ENCODE measurements around the genes PPP1R14B, CATSPERZ, GPHA2, SNX15 and SAC3D1.

- PRO-cap = unidirectional peak, minus-strand start at chr11:63986756
- CAGE, long polyA plus RNA = no peak
Measured at GRCh38 chr11:63986619-63987463, 603 bp downstream of the OTUB1 start.

DNA sequence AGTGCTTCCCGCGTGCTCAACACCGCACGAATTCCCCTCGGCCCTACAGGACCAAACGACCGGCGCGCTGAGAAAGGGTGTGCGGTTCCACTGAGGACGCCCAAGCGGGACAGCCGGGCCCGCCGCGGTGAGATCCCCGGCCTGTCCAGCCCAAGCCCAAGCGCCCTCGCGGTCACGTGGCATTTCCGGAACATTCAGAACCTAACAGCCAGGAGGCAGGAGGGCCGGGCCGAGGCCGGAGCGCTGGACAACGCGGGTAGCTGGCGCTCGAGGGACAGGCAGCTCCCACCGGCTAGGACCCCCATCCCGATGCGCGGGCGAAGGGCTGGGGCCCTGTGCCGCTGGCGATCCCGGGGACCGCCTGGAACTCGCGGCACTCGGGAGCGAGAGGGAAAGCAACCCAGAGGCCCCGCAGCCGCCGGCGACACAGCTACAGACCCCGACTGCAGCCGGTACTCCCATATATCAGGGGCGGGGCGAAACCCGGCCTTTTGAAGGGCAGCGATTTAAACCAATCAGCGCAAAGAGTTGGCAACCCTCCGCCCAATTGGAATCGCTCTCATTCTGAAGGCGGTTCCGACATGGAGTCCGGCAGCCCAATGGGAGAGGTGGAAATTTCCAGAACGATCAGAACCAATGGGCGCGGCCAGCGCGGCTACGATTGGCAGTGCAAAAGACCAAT is 586 bp upstream of the STIP1 start:
- PRO-cap = unidirectional peak, minus-strand start at position 428 of the sequence
- CAGE, long polyA plus RNA = no peak

DNA sequence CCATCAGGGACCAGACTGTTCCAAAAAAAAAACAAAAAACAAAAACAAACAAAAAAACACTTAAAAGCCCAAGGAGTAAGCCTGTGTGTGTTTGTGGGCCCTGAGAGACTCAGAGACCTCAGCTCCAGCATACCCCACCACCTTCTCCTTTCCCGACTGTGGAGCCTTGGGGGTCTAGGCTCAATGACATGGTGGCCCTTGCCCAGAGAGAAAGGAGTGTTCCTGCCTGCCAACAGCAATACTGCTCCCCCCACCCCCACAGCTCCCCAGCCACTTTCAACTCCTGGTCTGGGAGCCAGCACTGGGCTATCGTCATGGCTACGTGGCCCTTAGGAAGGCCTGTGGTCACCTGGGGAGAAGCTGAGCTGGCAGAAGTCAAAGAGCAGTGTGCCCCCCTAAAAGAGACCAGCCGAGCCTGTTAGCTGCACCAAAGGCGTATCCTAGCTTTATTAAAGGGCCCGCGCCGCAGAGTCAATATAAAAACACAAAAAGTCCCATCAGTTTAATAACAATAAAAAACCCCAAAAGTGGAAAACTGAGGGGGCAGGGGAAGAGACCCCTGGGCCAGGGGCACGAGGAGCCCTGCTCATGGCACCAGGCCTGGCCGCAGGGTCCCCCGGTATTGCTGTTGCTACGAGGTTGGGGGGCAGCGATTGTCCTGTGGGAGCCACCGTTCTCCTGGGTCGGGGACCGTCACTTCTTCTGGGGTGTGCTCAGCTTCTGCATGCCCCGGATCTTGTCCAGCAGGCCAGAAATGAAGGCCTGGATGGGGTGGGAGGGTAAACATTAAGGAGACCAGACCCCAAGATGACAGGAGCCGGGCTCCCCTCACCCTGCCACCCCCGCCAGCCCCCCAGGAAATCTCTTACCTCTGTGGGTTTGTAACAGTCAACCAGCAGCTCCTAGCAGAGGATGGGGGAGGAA is 2.4 kb downstream of the PPP1R14B start:
- PRO-cap = no peak
- CAGE, long polyA plus RNA = no peak

DNA sequence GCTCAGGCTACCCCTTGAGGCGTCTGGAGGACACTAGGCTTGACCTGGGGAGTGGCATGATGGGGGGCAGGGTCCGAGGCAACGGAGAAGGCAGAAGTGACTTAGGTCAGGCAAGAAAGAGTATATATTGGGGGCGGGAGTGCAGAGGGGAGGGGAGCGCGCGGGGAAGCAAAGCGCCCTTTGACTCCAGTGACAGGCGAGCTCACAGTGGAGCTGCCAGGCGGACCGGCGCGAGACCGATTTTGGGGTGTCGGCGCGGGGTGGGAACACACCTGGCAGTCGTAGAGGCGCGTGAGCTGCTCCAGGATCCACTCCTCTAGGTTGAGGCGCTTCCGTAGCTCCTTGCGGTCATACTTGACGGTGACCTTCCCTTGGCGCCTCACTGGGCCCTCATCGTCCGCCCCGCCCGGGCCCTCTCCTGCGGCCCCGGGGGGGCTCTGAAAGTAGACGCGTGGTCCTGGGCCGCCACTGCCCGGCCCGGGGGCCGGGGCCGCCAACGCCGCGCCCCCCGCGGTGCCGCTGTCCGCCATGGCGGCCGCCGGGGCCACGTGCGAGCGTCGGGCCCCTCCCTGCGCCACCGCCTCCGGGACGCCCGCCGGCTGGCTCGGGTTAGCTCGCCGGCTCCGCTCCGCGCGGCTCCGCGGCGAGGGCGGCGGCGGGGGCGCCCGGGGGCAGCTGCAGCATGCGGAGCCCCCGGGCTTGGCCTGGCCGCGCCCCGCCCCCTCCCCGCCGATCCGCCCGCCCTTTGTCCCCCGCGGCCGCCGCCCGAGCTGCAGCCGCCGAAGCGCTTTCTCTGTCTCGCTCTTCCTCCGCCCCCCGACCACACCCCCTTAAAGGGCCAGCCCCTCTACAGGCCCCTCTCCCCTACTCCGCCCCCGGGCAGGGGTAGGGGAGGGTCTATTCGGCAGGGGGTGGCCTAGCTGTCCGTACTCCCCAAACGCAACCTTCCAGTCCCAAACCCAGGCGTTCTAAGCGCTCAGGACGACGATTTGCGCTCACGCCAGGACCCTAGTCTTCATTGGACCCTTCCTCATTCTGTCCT is at the start of gene PPP1R14B:
Gene PPP1R14B, minus strand, starts transcription at position 800 of the 1,042 bp plus-strand sequence.
- PRO-cap = bidirectional peak, plus-strand start at position 207 of the sequence, minus-strand start at position 98 of the sequence; unidirectional peak, plus-strand start at position 207 of the sequence; unidirectional peak, minus-strand start at position 736 of the sequence; unidirectional peak, minus-strand start at position 772 of the sequence
- CAGE, long polyA plus RNA = no peak

DNA sequence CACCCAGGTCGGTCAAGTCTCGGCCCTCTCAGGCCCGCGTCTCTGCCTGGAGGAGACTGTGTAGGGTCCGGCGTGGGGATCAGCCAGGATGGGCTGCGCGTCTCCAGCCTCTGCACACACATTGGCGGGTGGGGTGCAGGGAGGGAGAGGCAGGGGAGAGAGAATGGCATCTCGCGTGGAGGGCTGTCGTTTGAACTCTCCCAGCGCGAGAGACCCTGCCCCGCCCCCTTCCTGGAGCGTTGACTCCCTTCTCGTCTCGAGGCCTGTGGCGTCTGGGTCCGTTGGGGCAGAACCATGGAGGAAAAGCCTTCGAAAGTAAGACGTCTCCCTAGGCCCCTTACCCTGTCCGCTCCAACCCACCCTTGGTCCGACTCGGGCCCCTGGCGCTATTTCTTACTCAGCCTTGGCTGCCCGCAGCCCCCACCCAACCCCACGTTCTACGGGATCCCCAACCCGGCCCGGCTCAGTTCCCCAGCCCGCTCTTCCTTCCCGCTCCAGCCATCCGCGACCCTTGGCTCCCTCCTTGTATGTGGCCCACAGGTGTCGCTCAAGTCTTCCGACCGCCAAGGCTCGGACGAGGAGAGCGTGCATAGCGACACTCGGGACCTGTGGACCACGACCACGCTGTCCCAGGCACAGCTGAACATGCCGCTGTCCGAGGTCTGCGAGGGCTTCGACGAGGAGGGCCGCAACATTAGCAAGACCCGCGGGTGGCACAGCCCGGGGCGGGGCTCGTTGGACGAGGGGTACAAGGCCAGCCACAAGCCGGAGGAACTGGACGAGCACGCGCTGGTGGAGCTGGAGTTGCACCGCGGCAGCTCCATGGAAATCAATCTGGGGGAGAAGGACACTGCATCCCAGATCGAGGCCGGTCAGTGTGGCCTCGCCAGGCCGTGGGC is at the start of gene CATSPERZ:
Gene CATSPERZ, plus strand, starts transcription at position 242 of the 899 bp plus-strand sequence.
- PRO-cap = no peak
- CAGE, long polyA plus RNA = no peak

- PRO-cap = no peak
- CAGE, long polyA plus RNA = no peak
Measured at GRCh38 chr11:64609148-64609819, 18.3 kb downstream of the SLC22A12 start.

DNA sequence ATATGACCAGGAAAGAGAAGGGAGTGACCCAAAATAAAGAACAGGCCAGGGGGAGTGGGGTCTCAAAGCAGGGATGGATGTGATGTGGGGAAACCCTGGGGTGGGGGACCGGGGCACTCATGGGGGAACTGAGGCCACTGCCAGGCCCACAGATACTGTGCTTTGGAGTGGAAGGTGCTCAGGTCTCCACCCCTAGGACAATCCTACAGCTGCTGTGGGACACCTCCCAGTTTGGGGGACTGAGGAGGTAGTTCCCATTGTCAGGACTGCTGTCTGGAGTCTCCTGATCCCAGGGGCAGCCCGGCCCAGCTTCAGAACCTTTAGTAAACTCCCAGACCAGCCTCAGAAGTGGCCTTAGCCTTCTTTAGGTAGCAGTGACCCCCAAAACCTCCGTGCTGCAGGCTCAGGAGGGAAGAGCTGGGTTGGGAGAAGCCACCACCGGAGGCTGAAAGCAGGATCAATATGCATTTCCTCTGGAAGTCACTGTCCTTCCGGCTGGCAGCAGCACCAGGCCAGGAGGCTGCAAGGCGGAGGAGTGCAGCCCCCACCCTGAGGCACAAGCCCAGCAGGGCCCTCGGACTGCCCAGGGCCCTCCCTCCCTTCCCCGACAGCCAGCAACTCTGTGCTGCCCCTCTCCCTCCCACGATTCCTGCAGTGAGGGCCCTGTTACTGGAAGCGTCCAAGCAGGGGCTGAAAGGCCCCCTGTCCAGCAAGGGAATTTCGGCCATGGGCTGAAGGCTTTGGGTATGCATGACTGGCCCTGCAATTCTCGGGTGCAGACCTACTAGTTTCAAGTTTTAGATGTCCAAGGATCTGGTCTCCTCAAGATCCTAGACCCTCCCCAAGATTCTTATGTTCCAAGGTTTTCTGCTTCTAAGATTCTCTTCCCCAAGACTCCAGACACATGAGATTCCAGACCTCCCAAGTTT is 3.2 kb upstream of the NRXN2 start:
- PRO-cap = no peak
- CAGE, long polyA plus RNA = no peak

DNA sequence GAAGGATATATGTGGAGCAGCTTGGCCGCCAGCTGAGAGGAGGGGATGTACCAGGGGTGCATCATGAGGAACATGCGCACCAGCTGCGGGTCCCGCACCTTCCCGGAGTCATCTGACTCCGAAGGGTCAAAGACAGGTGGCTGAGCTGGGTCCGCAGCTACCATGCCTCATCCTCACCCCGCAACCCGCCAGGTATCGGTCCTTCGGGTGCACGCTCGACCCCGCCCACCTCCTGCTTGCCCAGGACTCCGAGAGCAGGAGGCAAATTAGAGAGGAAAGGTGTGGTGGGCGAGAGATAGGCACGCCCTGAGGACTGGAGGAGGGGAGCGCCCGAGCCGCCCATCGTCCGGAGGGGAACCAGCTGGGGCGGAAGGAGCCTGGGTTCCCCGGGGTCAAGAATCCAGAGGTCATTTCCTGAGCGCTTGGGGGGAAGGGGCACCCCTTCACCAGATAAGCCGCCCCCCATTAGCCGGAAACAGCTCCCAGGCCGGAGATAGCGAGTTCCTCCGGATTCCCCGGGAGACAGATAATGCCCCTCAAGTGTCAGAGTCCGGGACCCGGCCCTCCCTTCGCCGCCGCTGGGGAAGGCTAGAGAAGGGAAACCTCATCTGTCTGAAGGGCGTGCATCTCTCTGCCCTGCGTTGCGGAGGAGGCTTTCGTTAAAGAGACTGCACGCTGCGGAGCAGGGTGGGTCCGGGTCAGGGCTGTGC is 1.8 kb downstream of the RASGRP2 start:
- PRO-cap = no peak
- CAGE, long polyA plus RNA = no peak

DNA sequence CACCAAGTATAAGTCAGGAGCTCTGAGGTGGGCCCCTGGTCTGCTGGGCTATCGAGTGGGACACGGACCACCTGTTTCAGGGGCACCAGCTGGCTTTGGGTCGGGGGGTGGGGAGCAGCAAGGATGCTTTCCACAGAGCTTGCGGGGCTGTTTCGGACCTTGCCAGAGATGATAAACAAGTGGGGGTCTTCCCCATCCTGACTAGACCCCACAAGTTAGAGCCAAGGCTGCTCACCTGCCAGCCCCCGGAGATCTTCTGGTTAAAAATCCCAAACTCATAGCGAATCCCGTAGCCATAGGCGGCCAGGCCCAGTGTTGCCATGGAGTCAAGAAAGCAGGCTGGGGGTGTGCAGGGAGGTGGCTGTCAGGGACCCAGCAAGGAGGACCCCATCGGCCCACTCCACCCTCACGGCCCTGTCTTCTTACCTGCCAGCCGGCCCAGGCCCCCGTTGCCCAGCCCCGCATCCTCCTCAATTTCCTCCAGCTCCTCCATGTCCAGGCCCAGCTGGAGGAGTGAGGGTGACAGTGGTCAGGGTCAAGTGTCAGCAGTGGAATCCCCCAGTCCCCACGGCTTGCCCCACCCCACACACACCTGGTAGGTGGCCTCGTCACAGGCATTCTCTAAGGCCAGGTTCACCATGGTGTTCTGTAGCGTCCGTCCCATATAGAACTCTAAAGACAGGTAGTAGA is 1.6 kb downstream of the PYGM start:
- PRO-cap = no peak
- CAGE, long polyA plus RNA = no peak

GRCh38 chr11:64773954-64774336 is 4.4 kb downstream of the SF1 start:
- PRO-cap = no peak
- CAGE, long polyA plus RNA = no peak

- PRO-cap = no peak
- CAGE, long polyA plus RNA = no peak
Measured at GRCh38 chr11:64801501-64802202, 1.4 kb downstream of the MAP4K2 start.

GRCh38 chr11:64852539-64853473 is 8.4 kb upstream of the CDC42BPG start:
- PRO-cap = bidirectional peak, plus-strand start at chr11:64853301, minus-strand start at chr11:64853209
- CAGE, long polyA plus RNA = no peak

DNA sequence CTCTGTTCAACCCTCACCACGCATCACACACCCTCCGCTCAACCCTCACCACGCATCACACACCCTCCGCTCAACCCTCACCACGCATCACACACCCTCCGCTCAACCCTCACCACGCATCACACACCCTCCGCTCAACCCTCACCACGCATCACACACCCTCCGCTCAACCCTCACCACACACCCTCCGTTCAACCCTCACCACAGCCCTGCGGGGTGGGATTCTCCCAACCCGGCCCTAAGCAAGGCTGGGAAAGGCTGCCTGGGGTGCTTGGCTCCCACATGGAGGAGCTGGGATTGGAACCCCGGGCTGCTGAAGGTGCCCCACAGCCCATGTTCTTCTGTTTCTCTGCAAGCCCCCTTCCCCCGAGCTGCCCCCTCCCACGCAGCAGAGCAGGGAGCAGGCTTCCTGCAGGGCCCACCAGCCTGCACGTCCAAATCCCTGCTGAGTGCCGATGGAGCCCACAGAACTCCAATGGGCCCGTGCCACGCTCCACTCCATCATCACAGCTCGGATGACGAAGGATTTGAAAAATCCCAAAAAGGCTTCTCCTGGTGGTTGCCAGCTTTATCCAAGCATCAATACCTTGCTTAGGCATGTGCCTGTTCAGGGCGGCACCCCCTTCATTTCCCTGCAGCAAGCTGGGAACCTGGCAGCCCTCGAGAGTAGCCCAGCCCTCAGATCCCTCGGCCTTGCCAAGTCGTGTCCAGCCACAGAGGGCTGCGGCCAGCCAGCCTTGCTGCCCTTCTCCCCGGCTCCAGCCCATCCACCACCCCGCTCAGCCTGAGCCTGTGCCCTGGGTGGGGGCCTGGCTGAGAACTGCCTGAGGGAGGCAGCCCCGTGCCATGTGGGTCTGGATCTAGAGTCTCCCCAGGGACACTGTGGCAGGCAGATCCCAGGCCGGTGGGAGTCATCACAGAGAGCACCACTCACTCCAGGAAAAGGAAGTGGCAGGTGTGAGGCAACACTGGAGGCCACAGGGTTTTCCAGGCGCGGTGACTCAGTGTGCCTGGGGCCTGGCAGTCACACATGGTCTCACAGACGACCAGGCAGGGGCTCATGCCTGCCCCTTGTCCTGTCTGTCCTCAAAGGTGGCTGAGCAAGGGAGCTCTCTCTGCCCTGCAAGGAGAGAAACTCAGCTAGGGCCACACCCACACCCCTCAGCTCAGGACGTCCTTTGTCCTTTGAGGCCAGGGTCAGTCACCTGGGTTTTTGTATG is 11.8 kb upstream of the CDC42BPG start:
- PRO-cap = no peak
- CAGE, long polyA plus RNA = no peak

- PRO-cap = no peak
- CAGE, long polyA plus RNA = no peak
Measured at GRCh38 chr11:64899913-64900669, 16.9 kb downstream of the ATG2A start.

GRCh38 chr11:64910898-64911457 is 6.0 kb downstream of the ATG2A start:
- PRO-cap = no peak
- CAGE, long polyA plus RNA = no peak

GRCh38 chr11:64920200-64920533 is 3.2 kb upstream of the ATG2A start:
- PRO-cap = no peak
- CAGE, long polyA plus RNA = no peak

DNA sequence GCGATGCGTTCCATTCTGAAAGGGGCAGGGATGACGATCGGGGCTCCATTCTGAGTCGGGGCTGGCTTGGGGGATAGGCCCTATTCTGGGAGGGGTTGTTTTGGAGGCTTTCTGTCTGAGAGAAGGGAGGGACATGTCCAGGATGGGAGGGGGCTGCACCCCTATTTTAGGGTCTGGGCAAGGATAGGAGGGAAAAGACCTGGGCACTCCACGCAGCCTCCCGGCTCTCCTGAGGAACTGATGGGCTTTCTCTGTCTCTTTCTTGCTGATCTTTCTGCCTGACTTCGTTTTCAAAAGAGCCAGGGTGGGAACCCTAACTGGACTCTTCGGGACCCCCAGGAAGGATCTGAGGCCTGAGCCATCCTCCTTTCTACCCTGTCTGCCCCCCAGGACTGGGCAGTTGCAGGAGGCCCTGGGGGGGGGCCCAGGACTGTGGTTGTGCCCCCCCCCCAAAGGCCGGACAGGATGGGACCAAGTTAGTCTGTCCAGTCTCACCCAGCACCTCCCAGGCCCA is 742 bp downstream of the PPP2R5B start:
- PRO-cap = no peak
- CAGE, long polyA plus RNA = no peak

- PRO-cap = no peak
- CAGE, long polyA plus RNA = no peak
Measured at GRCh38 chr11:64935753-64936394, at the start of gene GPHA2. Gene GPHA2, minus strand, starts transcription at chr11:64935893.

- PRO-cap = unidirectional peak, plus-strand start at chr11:65027472
- CAGE, long polyA plus RNA = start-site peak on the plus strand at chr11:65027465-65027496, 18 and 28 reads in 2 replicates
Measured at GRCh38 chr11:65027000-65027966, at the start of gene SNX15. Gene SNX15, plus strand, starts transcription at chr11:65027439.

- PRO-cap = unidirectional peak, plus-strand start at chr11:65040904; unidirectional peak, plus-strand start at chr11:65040997
- CAGE, long polyA plus RNA = no peak
Measured at GRCh38 chr11:65040468-65041291, at the start of gene SAC3D1. Gene SAC3D1, plus strand, starts transcription at chr11:65041210.